ENCODE data around the gene MUC17.

DNA sequence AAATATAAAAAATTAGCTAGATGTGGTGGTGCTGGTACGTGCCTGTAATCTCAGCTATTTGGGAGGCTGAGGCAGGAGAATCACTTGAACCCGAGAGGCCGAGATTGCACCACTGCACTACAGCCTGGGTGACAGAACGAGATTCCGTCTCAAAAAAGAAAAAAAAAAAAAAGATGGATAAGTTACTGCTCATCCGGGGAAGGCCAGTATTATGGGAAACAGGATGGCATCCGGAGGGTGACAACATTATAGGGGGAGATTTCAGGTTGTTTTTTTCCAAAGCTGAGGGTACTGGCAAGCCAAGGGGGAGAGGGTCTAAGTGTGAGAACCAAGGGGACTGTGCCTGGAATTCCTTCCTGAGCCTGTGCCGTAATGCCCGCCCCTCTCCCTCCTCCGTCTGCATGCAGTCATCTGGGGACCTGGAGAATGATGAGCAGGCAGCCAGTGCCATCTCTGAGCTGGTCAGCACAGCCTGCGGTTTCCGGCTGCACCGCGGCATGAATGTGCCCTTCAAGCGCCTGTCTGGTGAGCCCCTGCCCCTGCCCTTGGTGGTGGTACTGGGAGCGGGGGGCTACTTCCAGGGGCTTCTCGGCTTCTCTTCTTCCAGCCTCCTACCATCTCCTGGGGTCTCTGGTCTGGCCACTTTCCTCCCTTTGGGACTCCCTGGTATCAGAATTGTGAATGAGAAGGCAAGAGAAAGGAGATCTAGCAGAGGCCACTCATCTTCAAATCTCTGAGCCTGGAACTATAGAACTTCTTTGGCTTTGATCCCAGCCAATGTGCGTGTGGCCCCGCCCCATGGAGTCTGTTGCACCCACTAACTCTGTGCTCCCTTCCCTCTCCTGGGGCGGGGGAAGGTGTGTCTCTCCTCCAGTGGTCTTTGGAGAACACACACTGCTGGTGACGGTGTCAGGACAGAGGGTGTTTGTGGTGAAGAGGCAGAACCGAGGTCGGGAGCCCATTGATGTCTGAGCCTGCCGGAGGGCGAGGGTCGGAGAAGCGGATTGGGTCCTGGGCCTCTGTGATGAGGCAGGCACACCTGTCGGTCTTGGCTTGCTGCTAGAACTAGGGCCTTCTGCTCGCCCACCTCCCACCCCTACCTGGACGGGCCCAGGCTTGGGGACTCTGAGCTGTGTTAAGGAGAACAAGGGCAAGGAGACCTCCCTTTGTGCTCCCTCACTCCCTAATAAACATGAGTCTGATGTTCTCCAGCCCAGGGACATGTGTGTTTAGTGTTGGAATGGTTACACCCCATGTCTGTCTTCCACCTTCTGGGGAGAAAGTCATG, 4.7 kb downstream of the LAMTOR4 start:
- RRBS, result no CpG with 5 or more reads among the region's 30 CpGs
CAGE:
- cytosol, long polyA plus RNA, result start-site peak on the minus strand centred at position 1,068 of the sequence, 296 bp wide, 5 and 24 reads in 2 replicates
- long polyA plus RNA, result no peak
- nucleus, long polyA plus RNA, result no peak

GRCh38 chr7:100155775-100156278, 2.7 kb downstream of the TRAPPC14 start:
- RRBS, result 84% methylated on average over 1 of the region's 11 CpGs
CAGE:
- cytosol, long polyA plus RNA, result no peak
- long polyA plus RNA, result no peak
- nucleus, long polyA plus RNA, result no peak

DNA sequence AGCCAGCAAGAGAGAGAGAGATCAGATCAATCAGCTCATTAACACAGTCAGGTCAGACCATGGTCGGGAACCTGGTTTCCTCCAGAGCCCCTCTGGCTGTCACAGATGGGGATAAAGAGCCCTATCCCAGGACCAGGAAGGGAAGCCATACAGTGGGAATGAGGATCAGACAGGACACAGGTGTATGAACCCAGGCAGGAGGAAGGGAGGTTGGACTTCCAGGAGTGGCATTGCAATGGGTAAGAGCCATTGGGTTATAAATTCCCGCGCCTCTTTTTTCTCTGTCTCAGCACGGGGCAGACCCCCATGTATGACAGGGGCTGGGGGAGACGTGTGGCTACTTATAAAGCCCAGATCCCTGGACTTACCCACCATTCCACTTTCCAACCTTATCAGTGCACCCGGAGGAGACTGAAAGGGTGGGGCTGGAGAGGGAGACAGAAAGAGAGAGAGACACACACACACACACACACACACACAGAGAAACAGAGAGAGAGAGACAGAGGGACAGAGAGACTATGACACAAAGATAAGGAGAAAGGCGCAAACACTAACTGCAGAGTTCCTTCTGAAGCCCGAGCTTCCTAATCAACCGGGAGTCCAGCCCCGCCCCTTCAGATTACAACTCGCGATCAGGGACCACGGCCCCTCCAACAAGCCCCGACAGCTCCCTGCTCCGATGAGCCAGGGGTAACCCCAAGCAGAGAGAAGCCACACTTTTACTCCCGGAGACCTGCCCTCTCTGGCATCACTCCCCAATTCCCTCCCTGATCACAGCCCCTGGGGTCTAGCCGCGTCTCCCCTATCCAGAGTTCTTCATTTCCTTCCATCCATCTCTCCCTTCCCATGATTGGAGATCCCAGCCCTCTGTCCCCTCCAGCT, 623 bp downstream of the GAL3ST4 start:
- RRBS, result no CpG with 5 or more reads among the region's 18 CpGs
CAGE:
- cytosol, long polyA plus RNA, result no peak
- long polyA plus RNA, result no peak
- nucleus, long polyA plus RNA, result no peak

- RRBS, result no CpG with 5 or more reads among the region's 9 CpGs
CAGE:
- cytosol, long polyA plus RNA, result no peak
- long polyA plus RNA, result no peak
- nucleus, long polyA plus RNA, result no peak
Measured at GRCh38 chr7:100201390-100202243, 18.1 kb upstream of the PVRIG start.

GRCh38 chr7:100346731-100347964, 10.8 kb upstream of the PILRB start:
- RRBS, result no CpG with 5 or more reads among the region's 9 CpGs
CAGE:
- cytosol, long polyA plus RNA, result no peak
- long polyA plus RNA, result no peak
- nucleus, long polyA plus RNA, result no peak

- RRBS, result no CpG with 5 or more reads among the region's 5 CpGs
CAGE:
- cytosol, long polyA plus RNA, result no peak
- long polyA plus RNA, result no peak
- nucleus, long polyA plus RNA, result no peak
Measured at GRCh38 chr7:100353537-100354254, 4.2 kb upstream of the PILRB start.

DNA sequence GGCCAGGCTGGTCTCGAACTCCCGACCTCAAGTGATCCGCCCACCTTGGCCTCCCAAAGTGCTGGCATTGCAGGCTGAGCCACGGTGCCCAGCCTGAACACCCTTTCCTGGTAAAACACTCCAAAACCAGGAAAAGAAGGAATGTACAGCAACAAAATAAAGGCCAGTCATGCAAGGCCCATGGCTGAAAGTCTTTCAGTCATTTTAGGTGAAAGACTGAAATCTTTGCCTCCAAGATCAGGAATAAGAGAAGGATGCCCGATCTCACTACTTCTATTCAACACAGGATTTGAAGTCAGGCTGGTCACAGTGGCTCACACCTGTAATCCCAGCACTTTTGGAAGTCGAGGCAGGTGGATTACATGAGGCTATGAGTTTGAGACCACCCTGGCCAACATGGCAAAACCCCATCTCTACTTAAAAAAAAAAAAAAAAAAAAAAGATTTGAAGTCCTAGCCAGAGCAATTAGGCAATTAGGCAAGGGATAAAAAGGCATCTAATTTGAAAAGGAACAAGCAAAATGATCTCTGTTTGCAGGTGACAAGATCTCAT, 4.9 kb downstream of the PILRB start:
- RRBS, result no CpG with 5 or more reads among the region's 6 CpGs
CAGE:
- cytosol, long polyA plus RNA, result no peak
- long polyA plus RNA, result no peak
- nucleus, long polyA plus RNA, result no peak

- RRBS, result no CpG with 5 or more reads among the region's 13 CpGs
CAGE:
- cytosol, long polyA plus RNA, result no peak
- long polyA plus RNA, result no peak
- nucleus, long polyA plus RNA, result no peak
Measured at GRCh38 chr7:100367998-100368975, 5.0 kb upstream of the PILRA start.

DNA sequence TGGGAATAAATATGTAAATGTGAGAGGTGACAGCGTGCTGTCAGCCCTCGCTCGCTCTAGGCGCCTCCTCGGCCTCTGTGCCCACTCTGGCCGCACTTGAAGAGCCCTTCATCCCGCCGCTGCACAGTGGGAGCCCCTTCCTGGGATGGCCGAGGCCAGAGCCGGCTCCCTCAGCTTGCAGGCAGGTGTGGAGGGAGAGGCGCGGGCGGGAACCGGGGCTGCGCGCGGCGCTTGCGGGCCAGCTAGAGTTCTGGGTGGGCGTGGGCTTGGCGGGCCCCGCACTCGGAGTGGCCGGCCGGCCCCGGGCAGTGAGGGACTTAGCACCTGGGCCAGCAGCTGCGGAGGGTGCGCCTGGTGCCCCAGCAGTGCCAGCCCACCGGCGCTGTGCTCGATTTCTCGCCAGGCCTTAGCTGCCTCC, 8.3 kb downstream of the PILRA start:
- RRBS, result no CpG with 5 or more reads among the region's 32 CpGs
CAGE:
- cytosol, long polyA plus RNA, result no peak
- long polyA plus RNA, result no peak
- nucleus, long polyA plus RNA, result no peak

DNA sequence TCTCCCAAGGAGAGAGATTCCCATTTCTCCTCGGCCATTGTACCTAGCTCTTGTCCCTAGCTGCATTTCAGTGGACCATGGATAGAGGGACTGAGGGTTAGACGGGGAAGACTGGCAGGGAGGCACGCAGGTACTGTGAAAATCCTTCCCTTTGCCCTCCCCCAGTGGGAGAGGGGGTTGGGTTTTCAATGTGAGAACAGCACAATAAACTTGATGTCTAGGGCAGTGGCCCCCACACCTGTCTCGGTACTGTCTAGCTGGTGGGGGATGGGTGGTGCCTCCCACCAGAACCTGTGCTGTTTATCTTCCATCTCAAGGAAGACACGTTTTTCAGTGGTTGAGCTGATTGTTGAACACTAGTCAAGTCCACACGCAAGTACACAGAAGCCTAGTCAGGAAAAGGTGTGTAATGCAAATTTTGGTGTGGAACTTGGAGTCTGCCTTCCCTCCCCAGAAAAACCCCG, 2.4 kb downstream of the PPP1R35 start:
- RRBS, result no CpG with 5 or more reads among the region's 7 CpGs
CAGE:
- cytosol, long polyA plus RNA, result no peak
- long polyA plus RNA, result no peak
- nucleus, long polyA plus RNA, result no peak

- RRBS, result no CpG with 5 or more reads among the region's 20 CpGs
CAGE:
- cytosol, long polyA plus RNA, result no peak
- long polyA plus RNA, result no peak
- nucleus, long polyA plus RNA, result no peak
Measured at GRCh38 chr7:100434442-100435240, 1.7 kb downstream of the PPP1R35 start.

GRCh38 chr7:100465710-100467084, 2.1 kb upstream of the SPACDR start:
- RRBS, result 49% methylated on average over 24 of the region's 47 CpGs
CAGE:
- cytosol, long polyA plus RNA, result no peak
- long polyA plus RNA, result no peak
- nucleus, long polyA plus RNA, result no peak

GRCh38 chr7:100538263-100538716, 713 bp upstream of the AGFG2 start:
- RRBS, result no CpG with 5 or more reads among the region's 10 CpGs
CAGE:
- cytosol, long polyA plus RNA, result no peak
- long polyA plus RNA, result no peak
- nucleus, long polyA plus RNA, result no peak

- RRBS, result 32% methylated on average over 2 of the region's 22 CpGs
CAGE:
- cytosol, long polyA plus RNA, result no peak
- long polyA plus RNA, result no peak
- nucleus, long polyA plus RNA, result no peak
Measured at GRCh38 chr7:100604671-100604985, 2.5 kb downstream of the PCOLCE start.

- RRBS, result no CpG with 5 or more reads among the region's 32 CpGs
CAGE:
- cytosol, long polyA plus RNA, result no peak
- long polyA plus RNA, result no peak
- nucleus, long polyA plus RNA, result no peak
Measured at GRCh38 chr7:100691304-100692417, 2.4 kb downstream of the GIGYF1 start.

- RRBS, result no CpG with 5 or more reads among the region's 12 CpGs
CAGE:
- cytosol, long polyA plus RNA, result no peak
- long polyA plus RNA, result no peak
- nucleus, long polyA plus RNA, result no peak
Measured at GRCh38 chr7:101019664-101020282, at the start of gene MUC17. TSS of gene MUC17 (plus strand) at chr7:101020081.

- RRBS, result no CpG with 5 or more reads among the region's 12 CpGs
CAGE:
- cytosol, long polyA plus RNA, result no peak
- long polyA plus RNA, result no peak
- nucleus, long polyA plus RNA, result no peak
Measured at GRCh38 chr7:101104173-101104625, 18.9 kb downstream of the TRIM56 start.

DNA sequence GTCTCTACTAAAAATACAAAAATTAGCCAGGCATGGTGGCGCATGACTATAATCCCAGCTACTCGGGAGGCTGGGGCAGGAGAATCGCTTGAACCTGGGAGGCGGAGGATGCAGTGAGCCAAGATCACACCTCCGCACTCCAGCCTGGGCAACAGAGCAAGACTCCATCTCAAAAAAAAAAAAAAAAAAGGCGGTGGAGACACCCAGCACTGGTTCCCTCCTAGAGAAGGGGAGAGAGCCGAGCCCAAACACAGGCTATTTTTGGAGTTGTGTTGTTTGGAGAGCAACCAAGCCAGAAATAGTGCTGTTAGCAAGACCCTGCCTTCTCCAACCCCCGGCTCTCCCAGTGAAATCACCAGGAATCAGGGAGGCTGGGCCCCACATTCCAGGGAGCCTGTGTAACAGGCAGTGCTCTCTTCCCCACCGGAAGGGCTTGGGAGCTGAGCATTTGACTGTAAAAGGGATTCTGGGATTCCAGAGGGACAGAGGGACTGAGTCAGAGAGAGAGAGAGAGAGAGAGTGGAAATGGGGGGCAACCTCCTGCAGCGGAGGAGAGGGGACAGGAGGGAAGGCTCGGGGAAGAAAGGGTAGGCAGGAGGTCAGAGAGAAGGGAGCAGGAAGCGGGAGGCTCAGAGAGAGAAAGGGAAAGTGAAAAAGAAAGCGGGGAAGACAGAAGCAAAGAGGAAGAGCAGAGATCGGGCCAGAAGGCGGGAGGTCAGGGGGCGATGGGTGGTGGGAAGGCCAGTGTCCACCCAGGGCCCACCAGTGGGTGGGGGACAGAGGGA, 5.0 kb upstream of the SERPINE1 start:
- RRBS, result 13% methylated on average over 2 of the region's 16 CpGs
CAGE:
- cytosol, long polyA plus RNA, result no peak
- long polyA plus RNA, result no peak
- nucleus, long polyA plus RNA, result no peak

DNA sequence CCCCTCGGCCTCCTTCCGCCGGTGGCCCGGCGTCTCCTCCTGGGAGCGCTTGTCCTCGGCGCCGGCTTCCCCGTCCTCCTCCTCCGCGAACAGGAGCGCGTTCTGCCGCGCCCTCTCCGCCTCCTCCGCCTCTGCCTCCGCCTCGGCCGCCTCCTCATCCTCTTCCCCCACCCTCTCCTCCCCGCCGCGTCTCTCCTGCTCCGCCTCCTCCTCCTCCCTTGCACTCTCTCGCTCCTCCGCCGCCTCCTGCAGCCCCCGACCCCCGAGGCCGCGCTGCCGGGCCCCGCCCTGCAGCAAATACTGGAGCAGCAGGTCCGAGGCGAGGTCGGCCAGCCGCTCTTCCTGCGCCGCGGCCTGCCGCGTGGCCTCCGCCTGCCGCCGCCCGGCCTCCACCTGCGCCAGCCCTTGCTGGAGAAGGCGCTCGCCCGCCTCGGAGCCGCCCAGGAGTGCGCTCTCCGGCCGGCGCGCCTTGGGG, 1.8 kb downstream of the VGF start:
- RRBS, result under 1% methylated on average over 16 of the region's 58 CpGs
CAGE:
- cytosol, long polyA plus RNA, result no peak
- long polyA plus RNA, result no peak
- nucleus, long polyA plus RNA, result no peak

GRCh38 chr7:101214770-101215172, 2.6 kb downstream of the PLOD3 start:
- RRBS, result no CpG with 5 or more reads among the region's 12 CpGs
CAGE:
- cytosol, long polyA plus RNA, result no peak
- long polyA plus RNA, result no peak
- nucleus, long polyA plus RNA, result no peak

Measured in SK-N-SH (cell line).